PFSK-1 (cell line): ENCODE data around the genes SCYGR5, FBXO36 and SP140.

GRCh38 chr2:227563100-227563883 lies 35.4 kb upstream of the SCYGR2 start:
- RRBS, result no CpG with 5 or more reads among the region's 4 CpGs

- RRBS, result no CpG with 5 or more reads among the region's 2 CpGs
Measured at GRCh38 chr2:227666632-227666831, at the start of gene SCYGR5. Gene SCYGR5, plus strand, starts transcription at chr2:227666804.

- RRBS, result no CpG with 5 or more reads among the region's 6 CpGs
Measured at GRCh38 chr2:227783388-227783875, 30.2 kb upstream of the CCL20 start.

- RRBS, result no CpG with 5 or more reads among the region's 7 CpGs
Measured at GRCh38 chr2:228840383-228841344, 430.4 kb downstream of the PID1 start.

- RRBS, result no CpG with 5 or more reads among the region's 6 CpGs
Measured at GRCh38 chr2:229301271-229301954, 30.3 kb upstream of the PID1 start.

GRCh38 chr2:229731917-229732259 lies 17.5 kb upstream of the DNER start:
- RRBS, result no CpG with 5 or more reads among the region's 4 CpGs

- RRBS, result 2% methylated on average over 8 of the region's 19 CpGs
Measured at GRCh38 chr2:229922347-229922672, at the start of gene FBXO36. Gene FBXO36, plus strand, starts transcription at chr2:229922503.

DNA sequence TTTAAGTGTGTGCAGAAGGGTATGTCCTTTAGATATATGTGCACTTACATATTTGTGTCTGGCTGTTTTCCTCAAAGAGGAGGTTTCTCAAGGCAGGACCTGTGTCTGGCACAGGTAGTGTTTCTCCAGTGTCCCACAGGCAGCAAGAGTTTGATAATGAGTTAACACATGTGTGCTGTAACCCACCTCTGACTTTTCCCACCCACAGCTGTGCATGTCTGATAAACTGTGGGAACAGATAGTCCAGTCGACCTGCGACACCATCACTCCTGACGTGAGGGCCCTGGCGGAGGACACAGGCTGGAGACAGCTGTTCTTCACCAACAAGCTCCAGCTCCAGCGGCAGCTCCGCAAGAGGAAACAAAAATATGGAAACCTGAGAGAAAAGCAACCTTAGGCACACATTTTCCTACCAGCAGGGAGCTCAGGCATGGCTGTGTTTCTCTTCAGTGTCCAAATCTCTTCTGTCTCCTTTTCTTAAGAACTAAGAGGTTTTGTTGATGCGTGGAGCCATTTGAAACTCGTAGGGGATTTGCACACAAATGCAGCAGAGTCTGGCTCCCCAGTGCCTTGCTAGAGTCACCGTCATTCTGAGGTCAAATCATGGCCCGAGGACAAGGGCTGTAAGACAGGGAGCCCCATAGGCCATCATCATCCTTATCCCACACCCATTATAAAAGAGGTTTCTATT lies 58.1 kb downstream of the SLC16A14 start:
- RRBS, result no CpG with 5 or more reads among the region's 10 CpGs

DNA sequence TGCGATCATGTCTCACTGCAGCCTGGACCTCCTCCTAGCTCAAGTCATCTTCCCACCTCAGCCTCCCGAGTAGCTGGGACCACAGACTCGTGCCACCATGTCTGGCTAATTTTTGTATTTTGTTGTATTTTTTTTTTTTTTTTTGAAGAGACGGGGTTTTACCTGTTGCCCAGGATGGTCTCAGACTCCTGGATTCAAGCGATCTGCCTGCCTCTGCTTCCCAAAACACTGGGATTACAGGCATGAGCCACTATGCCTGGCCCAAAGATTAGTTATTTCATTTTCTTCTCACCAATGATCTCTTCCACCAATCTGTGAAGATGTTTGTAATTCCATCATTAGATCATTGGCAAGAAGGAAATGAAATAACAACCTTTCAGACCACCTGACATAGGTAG lies 17.9 kb upstream of the SLC16A14 start:
- RRBS, result no CpG with 5 or more reads among the region's 5 CpGs

DNA sequence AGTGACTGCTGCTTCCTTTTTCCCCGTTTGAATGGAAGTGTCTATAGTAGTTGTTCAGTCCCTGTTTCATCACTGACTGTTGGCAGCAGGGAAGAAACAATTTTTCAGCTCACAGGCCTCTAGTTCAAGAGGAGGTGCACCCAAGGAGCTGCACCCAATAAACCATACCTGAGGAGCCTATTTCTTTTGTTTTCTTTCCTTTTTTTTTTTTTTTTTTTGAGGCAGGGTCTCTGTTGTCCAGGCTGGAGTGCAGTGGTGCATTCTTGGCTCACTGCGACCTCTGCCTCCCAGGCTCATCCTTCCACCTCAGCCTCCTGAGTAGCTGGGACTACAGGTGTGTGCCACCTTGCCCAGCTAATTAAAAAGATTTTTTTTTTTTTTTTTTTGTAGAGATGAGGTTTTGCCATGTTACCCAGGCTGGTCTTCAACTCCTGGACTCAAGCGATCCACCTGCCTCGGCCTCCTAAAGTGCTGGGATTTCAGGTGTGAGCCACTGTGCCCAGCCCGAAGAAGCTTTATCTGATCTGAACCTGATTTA lies 52.8 kb downstream of the SP110 start:
- RRBS, result no CpG with 5 or more reads among the region's 5 CpGs

DNA sequence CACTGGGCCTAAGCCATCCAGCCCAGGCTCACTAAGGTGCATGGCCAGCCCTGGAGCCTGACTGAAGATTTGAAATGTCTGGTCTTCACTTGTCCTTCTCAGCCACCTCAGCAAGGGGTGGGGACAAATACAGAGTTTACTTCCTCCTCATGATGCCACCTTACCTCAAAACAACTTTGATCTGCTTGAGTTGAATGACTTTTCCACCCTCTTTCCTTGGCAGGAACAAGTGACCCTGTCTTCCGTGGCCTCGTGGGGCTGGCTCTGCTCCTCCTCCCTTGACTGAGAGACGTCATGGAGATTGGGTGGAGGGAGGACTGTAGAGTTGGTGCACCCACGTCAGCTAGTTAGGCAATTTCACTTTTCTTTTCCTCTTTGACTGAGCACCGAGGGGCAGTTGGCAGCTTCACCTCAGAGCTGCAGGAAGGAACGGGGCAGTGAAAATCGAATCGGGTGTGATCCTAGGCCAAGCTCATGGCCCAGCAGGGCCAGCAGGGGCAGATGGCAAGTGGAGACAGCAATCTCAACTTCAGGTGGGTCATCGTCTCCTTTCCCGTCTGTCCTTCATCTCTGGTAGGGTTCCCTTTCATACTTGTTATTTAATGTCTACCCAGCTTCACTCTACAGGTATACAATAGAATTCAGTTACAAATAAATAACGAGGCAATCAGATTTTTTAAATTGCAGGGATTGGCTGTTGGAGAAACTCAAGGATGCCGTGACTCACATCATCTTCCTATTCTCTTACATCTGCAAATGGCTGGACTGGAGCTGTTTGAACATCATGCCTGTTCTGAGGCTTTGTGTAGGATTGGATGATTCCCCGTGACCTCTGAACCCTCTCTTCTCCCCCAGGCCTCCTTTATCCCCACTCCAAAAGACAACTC lies at the start of gene SP140:
Gene SP140 (plus strand): TSS at position 366 of the 887 bp plus-strand sequence.
- RRBS, result no CpG with 5 or more reads among the region's 13 CpGs

DNA sequence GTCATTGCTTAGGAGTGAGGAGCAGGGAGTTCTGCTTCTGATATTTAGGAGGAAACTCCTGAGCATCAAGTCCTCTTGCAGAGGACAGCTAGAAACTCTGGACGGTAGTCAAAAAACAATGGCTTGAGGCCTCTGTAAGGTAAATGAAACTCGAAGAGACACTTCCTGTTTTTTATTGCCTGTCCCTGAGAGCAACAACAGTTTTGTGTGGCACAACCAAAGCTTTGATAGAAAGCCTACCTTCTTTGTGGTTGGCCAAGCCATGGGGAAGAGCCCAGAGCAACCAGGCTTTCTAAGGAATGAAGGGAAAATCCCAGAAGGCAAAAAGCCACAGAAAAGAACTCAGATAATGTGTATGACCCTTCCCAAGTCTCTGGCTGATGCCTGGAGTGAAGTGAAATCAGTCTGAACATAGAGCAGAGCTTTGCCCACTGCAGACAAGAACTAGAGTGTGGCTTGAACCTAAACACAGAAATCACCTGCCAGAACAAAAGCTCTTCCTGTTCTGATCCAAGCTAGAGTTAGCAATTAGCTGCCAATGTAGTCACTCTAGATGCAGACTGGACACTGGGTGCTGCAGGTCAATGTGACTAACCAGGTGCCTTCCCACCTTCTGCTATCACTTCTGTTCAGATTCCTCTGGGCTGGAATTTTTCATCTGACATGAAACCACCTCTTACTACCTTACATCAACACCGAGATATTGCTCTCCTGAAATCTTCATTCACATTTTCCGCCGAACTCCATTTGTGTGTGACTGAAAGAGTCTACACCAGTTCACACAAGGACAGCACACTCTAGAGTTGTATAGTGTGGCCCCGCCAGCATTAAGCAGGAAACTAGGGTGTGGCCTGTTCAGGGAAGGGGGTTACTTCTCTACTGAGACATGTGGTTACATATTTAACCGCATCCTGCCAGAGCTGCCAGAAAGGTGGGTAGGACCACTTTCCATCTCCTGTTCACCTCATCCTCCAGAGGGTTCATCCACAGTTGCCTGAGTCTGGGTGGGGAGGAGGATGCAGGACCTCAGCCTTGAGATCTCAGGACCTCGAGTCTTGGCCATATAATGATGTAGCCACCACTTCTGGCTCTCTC lies 8.1 kb upstream of the SP140L start:
- RRBS, result no CpG with 5 or more reads among the region's 8 CpGs

DNA sequence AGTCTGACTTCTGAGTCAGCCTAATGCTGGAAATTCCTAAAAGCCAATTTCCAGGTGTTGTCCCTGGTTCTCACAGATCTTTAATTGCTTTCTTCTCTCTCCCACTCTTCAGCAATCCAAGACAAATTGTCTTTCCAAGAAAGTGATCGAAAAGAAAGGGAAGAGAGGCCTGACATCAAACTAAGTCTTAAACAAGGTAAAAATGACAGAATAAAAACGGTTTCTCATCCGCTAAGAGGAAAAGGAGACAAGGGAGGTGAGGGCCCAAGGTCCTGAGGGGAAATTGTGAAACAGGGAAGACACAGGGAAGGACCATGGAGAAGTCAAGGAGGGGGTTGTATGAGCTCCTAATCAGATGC lies 34.5 kb downstream of the SP140L start:
- RRBS, result no CpG with 5 or more reads among the region's 3 CpGs

GRCh38 chr2:230391795-230392285 lies 24.2 kb upstream of the SP100 start:
- RRBS, result no CpG with 5 or more reads among the region's 6 CpGs

GRCh38 chr2:230448011-230448638 lies 32.1 kb downstream of the SP100 start:
- RRBS, result no CpG with 5 or more reads among the region's 4 CpGs

DNA sequence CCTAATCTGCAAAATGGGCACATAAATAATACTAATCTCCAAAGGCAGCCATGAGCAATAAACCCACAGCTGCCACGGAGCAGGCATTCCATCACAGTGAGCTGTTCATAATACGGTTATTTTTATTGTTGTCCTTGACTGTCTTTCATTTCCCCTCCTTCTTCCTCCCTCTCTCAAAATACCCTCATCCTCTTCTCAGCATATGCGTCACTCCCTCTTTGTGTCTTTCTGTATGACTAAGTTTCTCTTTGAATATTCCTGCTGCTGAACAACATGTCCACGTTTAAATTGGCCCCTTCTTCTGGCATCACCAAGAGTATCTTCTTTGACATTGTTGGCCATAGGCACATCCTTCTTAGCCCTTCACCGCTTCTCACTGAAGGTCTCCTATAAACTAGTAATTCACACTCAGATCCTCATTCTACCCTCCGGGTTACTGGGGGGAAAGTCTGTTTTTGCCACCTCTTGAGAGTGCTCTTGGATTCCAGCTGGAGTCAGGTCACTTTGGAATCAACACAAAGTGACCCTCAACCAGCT lies 129.6 kb upstream of the CAB39 start:
- RRBS, result no CpG with 5 or more reads among the region's 6 CpGs

- RRBS, result no CpG with 5 or more reads among the region's 4 CpGs
Measured at GRCh38 chr2:230729271-230729635, 16.6 kb downstream of the CAB39 start.

DNA sequence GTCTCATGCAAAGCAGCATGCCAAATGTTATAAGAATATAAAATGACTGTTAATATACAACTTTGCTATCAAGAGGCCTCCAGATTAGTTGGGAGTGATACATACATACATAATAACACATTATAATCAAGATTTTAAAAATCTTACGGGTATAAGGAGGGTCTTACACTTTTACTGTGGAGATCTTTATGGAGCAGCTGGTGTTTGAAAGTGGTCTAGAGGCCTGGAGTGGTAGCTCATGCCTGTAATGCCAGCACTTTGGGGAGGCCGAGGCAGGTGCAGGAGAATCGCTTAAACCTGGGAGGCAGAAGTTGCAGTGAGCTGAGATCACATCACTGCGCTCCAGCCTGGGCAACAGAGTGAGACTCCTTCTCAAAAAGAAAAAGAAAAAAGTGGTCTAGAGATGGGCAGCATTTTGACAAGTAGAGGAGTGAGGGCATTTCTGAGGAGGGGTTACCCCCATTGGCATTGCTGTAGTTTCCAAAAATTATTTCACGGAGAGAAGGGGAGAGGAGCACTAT lies 34.3 kb downstream of the CAB39 start:
- RRBS, result no CpG with 5 or more reads among the region's 5 CpGs

GRCh38 chr2:230880041-230880361 lies 15.3 kb downstream of the ITM2C start:
- RRBS, result no CpG with 5 or more reads among the region's 9 CpGs

- RRBS, result no CpG with 5 or more reads among the region's 10 CpGs
Measured at GRCh38 chr2:230969215-230969706, 26.7 kb upstream of the SPATA3 start.